Placental pericyte (primary cell): ENCODE results near the genes GPR137B and LGALS8.

- CAGE, long polyA plus RNA, result no peak
Measured at GRCh38 chr1:235050855-235051502, 77.7 kb downstream of the TOMM20 start.

GRCh38 chr1:235062243-235063136 lies 66.1 kb downstream of the TOMM20 start:
- CAGE, long polyA plus RNA, result no peak

- CAGE, long polyA plus RNA, result no peak
Measured at GRCh38 chr1:235067302-235068295, 61.0 kb downstream of the TOMM20 start.

- CAGE, long polyA plus RNA, result no peak
Measured at GRCh38 chr1:235068296-235068988, 60.2 kb downstream of the TOMM20 start.

GRCh38 chr1:235099974-235100743 lies 28.5 kb downstream of the TOMM20 start:
- CAGE, long polyA plus RNA, result no peak

GRCh38 chr1:235131538-235132048 lies 3.0 kb upstream of the TOMM20 start:
- CAGE, long polyA plus RNA, result no peak

DNA sequence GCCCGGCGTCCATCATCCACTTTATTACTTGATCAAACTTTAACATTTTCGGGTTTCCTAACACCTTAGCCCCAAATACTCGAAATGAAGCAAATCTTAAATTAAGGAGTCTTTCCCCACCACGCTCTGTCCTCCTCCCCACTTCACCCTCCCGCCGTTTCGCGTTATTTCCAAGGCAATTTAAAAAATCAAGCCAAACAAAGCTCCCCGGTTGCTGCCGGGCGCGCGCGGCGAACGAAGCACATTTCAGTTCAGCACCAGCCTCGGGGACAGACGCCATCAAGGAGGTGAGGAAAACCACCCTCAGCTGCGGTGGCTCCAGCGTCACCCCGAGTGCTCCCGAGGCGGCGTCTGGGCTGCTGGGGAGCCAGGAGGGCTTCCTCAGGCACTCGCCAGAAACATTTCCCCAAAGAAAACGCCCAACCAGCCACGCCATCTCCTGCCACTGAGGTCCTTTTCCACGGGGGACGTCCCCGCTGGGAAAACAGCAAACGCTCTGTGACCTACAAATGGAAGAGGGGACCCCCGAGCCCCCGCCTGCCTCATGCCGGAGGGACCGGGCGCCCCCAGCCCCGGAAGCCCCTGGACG lies 672 bp downstream of the GNG4 start:
- CAGE, long polyA plus RNA, result no peak

- CAGE, long polyA plus RNA, result no peak
Measured at GRCh38 chr1:235878289-235878817, 11.6 kb upstream of the LYST start.

GRCh38 chr1:235910395-235911055 lies 43.8 kb upstream of the LYST start:
- CAGE, long polyA plus RNA, result no peak

DNA sequence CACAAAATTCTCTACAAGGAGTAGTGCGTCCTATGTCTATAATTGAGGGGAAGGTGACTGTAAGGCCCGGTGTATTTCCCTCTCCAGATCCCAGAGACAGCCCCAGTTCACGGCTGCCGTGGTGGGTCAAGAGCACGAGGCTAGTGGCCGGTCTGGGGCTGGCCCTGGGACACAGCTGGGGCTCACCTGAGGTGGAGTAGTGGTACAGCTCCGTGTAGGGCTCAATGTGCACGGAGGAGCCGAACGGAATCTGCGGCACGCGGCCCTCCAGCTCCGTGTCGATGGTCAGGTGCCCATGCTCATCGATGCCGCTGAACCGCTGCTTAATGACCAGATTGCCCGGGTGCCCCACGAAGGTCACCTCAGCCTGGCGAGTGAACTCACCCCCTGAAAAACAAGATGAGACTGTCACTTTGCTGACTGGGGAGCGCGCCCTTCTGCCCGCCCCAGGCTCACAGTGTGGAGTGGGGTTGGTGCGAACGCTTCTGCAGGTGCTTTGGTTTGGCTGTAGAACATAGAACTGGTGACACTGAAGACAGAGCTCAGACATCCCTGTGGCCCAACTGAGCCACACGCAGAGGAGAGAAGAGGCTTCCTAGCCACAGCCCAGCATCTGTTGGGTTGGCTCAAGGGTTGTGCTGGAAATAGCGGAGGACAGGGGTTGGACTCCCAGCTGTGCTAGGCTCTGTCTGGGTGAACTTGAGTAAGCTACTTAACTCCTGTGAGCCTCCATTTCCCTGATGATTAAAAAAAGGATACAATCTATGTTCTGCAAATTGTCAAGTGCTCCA lies 35.3 kb downstream of the NID1 start:
- CAGE, long polyA plus RNA, result no peak

- CAGE, long polyA plus RNA, result no peak
Measured at GRCh38 chr1:236042480-236042897, 22.4 kb downstream of the NID1 start.

GRCh38 chr1:236120546-236121393 lies 21.6 kb upstream of the GPR137B start:
- CAGE, long polyA plus RNA, result no peak

DNA sequence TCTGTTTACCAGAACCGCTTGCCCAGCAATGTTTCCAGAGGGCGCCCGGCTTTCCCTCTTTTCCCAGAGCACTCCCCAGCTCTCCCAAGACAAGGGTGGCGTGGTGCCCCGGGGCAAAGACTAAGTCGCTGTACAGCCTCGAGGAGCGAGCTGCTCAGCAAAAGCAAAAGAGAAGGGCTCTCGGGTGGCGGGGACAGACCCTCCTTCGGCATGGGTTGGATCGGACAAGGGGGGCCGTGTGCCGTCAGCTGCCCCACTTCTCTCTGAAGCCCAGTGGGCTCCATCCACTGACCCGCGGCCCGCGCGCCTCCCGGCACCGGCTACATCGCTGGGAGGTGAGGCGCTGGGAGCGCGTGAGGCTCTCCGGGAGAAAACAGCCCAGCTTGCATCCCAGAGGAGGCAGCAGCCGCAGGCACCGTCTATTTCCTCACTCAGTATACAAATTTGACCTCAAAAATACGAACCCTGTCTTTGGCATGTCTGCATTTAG lies 934 bp upstream of the GPR137B start:
- CAGE, long polyA plus RNA, result no peak

DNA sequence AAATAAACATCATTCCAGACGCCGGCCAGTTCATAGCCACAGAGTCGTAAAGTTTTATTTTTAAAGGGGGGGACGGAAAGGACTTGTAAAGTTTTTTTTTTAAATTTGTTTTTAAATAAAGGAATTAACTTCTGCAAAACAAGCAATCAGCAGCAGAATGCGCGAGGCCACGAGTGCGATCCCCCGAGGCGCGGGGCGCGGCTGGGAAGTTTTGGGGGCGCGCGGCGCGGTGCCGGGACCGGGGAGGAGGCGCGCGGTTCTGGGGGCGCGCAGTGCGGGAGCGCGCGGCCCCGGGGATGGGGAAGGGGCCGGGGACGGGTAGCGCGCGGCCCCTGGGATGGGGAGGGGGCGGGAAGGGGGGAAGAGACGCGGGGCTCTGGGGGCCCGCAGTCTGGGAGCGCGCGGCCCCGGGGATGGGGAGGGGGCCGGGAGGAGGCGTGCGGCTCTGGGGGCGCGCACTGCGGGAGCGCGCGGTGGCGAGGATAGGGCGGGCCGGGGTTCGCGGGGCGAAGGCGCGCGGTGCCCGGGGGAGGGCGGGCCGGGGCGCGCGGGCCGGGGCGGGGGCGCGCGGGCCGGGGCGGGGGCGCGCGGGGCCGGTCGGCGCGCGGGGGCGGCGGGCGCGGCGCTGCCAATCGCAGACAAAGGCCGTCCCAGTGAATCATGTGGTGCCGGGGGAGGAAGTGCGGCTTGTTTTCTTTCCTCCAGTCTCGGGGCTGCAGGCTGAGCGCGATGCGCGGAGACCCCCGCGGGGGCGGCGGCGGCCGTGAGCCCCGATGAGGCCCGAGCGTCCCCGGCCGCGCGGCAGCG lies at the start of gene GPR137B:
Gene GPR137B (plus strand): TSS at position 690 of the 807 bp plus-strand sequence.
- CAGE, long polyA plus RNA, result no peak

GRCh38 chr1:236517309-236517740 lies 6.5 kb upstream of the LGALS8 start:
- CAGE, long polyA plus RNA, result no peak

DNA sequence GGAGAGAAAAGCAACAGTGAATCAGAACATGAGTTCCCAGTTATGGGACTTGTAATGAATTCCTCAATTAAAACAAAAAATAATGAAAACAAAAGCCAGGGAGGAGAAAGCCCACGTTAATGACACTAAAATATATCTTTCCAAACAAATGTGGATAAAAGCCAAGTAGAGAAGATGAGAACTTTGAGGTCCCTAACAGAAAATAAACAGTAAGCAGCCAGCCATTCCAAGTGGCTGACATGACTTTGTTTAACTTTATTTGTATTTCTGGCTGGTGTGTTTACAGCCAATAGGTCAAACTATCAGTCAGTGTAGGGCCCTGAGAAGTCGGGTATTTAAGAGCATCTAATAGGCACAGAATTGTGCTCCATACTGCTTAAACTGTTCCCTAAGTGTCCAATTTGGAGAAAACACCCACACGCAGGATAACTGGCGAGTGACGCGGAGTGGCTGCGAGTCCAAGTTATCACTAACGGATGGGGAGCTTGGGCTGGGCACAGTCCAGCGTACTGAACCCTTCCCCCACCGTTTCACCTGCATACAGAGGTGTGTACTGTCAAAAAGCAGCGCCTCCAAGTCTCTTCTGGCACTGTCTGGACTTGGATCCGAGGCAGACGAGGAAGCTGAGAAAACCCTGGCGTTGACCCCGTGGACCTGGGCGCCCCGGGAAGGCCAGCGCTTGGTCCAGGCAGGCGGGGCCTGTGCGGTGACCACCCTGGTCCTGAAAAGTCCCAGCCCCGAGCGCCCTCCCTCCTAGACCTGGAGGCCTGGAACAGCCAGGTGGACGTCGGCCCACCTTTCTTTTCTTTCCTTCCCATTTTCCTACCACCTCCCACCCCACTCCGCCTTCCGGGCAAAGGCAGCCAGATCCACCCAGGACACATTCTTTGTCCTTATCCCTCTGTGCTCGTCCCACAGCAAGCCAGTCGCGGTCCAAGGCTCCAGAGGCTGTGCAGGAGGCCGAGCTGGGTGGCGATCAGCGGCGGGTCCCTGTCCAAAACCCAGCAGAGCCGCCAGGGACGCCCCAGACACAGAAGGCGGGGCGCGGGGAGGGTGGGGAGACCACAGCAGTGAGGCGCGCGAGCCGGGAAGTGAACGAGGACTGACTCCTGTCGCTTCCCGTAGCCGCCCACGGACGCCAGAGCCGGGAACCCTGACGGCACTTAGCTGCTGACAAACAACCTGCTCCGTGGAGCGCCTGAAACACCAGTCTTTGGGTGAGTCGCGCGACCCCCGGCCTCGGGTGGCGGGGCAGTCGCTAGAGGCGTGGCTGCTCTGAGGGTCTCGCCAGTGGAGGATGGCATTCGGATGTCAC lies at the start of gene LGALS8:
Gene LGALS8 (plus strand): TSS at position 1,138 of the 1,315 bp plus-strand sequence.
- CAGE, long polyA plus RNA, result no peak

- CAGE, long polyA plus RNA, result no peak
Measured at GRCh38 chr1:236545124-236545813, 21.5 kb downstream of the LGALS8 start.

- CAGE, long polyA plus RNA, result no peak
Measured at GRCh38 chr1:236549543-236549906, 25.7 kb downstream of the LGALS8 start.

DNA sequence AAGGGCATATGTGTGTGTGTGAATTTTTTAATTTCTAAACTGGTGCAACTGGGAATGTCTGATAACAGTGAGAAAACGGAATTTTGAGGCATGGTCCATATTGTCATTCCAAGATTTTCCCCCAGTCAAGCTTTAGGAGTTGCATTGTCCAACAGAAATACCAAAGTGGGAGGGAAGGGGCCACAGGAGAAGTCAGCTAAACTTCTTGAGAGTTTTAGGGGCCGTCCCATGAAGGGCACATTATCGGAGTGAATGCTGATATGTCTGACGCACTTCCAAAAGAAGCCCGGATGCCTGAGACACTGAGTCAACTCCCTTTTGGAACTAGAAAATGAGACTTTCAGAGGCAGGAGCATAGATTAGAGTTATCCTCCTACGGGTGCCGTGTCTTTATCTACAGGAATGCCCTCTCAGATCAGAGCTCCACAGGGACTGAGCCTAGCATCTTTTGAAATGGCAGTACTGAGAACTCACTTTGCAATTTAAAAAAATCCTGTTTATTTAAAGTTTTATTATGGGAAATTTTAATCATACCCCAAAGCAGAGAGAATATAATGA lies 13.0 kb downstream of the ACTN2 start:
- CAGE, long polyA plus RNA, result no peak

DNA sequence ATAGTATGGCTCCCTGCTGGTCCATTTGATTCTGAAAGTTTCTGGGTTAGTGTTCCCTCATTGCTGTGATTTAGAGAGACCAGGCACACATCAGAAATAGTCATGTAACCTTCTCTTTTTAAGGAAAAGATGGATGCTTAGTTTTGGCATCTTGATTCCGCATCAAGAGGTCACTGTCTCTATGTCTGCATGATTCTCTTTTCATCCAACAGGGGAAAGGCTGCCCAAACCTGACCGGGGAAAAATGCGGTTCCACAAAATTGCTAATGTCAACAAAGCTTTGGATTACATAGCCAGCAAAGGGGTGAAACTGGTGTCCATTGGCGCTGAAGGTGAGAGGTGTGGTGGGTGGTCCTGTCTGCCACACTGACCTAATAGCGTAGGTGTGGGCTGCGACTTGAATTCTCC lies 32.4 kb downstream of the ACTN2 start:
- CAGE, long polyA plus RNA, result no peak